Peripheral blood mononuclear cell (primary cell): ENCODE data around the genes AWAT2 and NHSL2.

GRCh38 chrX:65677673-65678403, 10.4 kb downstream of the MSN start:
- PRO-cap, 8 experiments: no peak in any of the 8 experiments

DNA sequence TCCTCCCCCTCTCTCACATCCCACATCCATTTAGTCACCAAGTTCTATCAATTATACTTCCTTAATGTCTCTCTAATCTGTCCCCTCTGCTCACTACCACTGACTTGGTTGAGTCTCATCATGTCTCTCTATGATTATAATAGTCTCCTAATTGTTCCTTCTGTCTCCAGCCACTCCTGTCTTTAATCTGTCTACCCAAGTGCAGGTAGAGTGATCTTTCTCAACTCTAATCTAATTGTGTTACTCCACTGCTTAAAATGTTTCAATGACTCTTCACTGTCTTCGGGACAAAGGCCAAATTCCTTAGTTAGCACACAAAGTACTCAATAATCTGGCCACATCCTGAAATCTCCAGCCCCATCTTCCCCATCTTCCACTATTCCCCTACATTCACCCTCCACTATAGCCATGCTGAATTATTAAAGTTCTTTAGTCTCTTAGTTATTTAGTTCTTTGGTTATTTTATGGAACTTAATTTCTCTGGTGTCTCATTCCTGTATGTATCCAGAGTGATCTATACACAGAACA, 353.4 kb downstream of the OPHN1 start:
- PRO-cap, 8 experiments: no peak in any of the 8 experiments

GRCh38 chrX:68298909-68299294, 134.4 kb downstream of the OPHN1 start:
- PRO-cap, 8 experiments: no peak in any of the 8 experiments

- PRO-cap, 8 experiments: peak in 3 of 8 experiments; most common minus-strand start chrX:68666568 (in 2)
Observed at GRCh38 chrX:68666283-68666754, 18.9 kb downstream of the STARD8 start.

- PRO-cap, 8 experiments: peak in 7 of 8 experiments; most common plus-strand start chrX:68693644 (in 7); most common minus-strand start chrX:68693461 (in 3)
Observed at GRCh38 chrX:68693294-68693826, 45.9 kb downstream of the STARD8 start.

- PRO-cap, 8 experiments: no peak in any of the 8 experiments
Observed at GRCh38 chrX:69285168-69286021, 120.1 kb upstream of the PJA1 start.

DNA sequence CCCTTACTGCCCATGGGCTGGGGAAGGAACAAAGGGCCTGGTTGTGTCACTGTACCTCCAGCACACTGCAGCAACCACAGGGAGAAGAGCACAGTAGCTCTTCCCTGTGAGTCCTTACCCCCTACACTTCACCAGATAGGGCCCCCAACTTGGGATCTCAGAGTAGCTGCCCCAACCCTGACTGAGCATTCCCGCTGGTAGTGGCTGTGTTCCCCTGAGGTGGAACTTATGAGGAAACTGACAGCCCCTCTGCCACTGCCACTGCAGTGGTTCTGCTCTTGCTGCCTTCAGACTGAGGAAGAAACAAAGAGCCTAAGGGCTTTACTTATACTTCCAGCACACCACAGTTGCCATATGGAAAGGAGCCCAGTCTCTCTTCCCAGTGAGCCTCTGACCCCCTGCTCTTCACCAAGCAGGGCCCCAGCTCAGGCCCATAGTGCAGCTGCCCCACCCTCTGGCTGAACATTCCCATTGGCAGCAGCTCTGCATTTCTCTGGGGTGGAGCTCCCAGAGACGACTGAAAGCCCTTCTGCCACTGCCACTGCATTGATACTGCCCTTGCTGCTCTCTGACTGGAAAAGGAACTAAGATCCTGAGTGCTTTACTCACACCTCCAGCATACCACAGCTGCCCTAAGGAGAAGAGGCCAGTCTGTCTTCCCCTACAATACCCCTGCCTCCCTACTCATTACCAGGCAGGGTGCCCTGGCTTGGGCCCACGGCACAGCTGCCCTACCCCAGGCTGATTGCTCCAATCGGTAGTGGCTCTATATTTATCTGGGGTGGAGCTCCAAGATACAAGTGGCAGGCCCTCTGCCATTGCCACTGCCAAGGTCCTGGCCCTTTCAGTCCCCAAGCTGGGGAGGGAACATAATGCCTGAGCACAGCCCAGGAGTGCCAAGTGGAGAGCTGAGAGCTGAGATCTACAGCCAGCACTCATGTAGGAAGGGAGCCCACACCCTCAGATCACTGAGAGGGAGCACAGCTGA, 36.2 kb downstream of the AWAT2 start:
- PRO-cap, 8 experiments: no peak in any of the 8 experiments

GRCh38 chrX:70049886-70050149, at the start of gene AWAT2:
Gene AWAT2, minus strand, starts transcription at chrX:70049938.
- PRO-cap, 8 experiments: no peak in any of the 8 experiments

DNA sequence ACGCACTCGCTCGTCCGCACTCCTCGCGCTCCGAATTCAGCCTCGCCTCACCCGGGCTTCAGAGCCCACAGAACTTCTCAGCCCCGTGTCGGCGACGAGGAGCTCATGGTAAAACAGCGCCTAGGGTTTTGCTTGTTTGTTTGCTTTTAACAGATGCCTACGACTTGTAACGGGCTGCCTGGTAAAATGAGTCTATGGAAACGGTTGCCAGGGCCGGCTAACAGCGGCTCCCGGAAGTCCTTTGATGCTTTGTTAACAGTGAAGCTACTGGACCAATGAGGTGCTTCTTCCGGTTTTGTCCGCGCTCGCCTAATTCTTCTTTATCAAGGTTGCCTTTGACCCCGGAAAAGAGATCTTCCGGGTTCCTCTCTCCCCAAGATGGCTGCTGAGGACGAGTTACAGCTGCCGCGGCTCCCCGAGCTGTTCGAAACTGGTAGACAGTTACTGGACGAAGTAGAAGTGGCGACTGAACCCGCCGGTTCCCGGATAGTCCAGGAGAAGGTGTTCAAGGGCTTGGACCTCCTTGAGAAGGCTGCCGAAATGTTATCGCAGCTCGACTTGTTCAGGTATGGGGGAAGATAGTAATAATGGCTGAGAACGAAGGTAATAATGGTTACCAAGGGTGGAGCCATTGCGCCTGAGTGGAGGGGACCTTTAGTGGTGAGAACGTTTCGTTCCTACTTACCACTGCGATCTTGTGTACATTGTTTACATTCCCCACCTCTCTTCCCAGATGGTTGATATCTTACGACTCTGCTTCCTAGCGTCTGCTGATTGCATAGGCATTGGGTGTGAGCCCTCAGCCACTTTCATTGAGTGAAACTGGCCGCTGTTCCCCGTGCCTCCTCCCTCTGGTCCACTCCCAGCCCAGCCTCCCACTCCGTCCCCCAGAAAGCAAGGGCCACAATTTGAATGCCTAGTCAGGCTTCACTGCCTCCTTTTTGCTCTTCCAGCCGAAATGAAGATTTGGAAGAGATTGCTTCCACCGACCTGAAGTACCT, 623 bp downstream of the IGBP1 start:
- PRO-cap, 8 experiments: peak in 8 of 8 experiments; most common plus-strand start position 376 of the sequence (in 6); most common minus-strand start position 243 of the sequence (in 4)

- PRO-cap, 8 experiments: no peak in any of the 8 experiments
Observed at GRCh38 chrX:70148642-70148957, 15.4 kb downstream of the IGBP1 start.

GRCh38 chrX:70171609-70171981, 5.7 kb upstream of the DGAT2L6 start:
- PRO-cap, 8 experiments: no peak in any of the 8 experiments

DNA sequence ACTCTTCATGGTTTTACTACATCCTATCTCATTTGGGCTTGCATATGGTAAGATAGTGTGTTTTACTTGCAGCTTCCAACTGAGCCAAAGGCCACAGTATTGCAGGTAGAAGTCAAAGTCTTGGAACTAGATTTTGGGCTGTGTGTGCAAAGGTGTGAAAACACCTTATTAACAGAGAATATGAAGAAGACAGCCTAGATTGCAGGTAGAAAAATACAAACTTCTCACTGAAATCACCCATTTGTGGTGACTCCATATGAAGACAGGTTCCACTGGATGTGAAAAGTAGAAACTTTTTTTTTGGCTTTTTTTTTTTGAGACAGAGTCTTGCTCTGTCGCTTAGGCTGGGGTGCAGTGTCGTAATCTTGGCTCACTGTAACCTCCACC, 46.0 kb downstream of the DLG3 start:
- PRO-cap, 8 experiments: peak in 6 of 8 experiments; most common plus-strand start position 131 of the sequence (in 6)

DNA sequence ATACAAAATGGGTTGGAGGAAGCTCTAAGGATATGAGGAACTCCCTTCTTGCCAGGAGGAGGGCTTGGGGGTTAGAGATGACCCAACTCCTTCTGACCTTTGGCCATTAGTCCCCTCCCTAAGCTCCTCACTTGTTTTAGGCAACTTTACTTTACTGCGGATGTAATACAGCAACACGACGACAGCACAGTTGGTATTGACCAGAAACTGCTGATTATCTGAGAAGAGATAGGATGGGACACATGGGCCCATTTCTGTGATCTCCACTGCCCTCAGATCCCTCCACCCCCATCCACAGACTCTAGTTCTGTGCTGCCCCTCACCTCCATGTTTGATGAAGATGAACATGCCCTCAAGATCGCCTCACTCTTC, 345 bp downstream of the CXorf65 start:
- PRO-cap, 8 experiments: peak in 1 of 8 experiments; most common minus-strand start position 276 of the sequence (in 1)

DNA sequence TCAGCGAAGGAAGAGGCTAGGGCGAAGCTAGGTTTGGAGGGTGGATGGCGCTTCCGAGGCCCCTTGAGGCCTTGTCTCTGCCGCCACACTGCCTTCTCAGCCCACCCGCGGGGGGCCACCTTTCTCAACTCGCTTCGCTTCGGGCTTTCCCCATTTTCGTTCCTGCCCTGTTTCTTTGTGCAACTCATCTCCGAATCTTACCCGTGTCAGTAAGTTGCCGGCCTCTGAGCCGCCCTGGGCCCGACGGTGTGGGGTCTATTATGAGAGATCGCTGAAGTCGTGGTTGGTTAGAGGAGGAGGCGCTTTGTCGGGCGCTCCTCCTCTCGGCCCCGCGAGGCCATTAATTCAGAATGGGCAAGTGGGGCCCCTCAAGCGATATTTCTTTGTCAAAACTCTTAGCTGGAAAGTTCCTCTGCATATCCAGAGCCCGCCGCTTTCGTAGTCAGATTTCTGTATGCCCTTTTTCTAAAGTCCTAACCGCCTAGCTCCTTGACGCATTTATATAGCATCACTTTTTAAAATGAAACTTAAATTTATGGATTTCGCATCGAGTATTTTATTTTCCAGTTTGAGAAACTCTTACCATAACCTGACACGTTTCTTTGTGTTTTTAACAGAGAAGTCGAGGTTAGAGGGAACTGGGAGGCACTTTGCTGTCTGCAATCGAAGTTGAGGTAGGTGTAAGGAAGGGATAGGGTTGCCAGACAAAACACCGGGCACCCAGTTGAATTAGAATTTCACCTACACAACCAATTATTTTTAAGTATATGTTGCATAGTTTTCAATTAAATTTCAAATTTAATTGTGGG, 549 bp downstream of the NONO start:
- PRO-cap, 8 experiments: peak in 8 of 8 experiments; most common plus-strand start position 153 of the sequence (in 4); most common minus-strand start position 98 of the sequence (in 6)

GRCh38 chrX:71389405-71389683, 23.2 kb downstream of the TAF1 start:
- PRO-cap, 8 experiments: no peak in any of the 8 experiments

- PRO-cap, 8 experiments: no peak in any of the 8 experiments
Observed at GRCh38 chrX:71397073-71397713, 31.0 kb downstream of the TAF1 start.

DNA sequence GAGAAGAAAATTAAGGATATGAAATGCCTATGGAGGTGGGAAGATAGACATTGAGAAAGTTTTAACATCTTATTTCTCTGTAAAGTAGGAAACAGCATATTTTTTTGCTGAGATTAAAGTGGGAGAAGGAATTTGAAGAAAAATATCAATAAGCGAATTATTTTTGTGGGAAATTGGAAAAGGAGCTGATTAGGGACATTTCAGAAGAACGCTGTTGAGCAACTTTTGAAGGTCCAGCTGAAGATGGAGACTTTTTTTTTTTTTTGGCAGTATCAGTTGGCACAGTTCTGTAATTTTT, 66.0 kb downstream of the TAF1 start:
- PRO-cap, 8 experiments: no peak in any of the 8 experiments

GRCh38 chrX:71636795-71637323, 18.5 kb upstream of the CXCR3 start:
- PRO-cap, 8 experiments: no peak in any of the 8 experiments

DNA sequence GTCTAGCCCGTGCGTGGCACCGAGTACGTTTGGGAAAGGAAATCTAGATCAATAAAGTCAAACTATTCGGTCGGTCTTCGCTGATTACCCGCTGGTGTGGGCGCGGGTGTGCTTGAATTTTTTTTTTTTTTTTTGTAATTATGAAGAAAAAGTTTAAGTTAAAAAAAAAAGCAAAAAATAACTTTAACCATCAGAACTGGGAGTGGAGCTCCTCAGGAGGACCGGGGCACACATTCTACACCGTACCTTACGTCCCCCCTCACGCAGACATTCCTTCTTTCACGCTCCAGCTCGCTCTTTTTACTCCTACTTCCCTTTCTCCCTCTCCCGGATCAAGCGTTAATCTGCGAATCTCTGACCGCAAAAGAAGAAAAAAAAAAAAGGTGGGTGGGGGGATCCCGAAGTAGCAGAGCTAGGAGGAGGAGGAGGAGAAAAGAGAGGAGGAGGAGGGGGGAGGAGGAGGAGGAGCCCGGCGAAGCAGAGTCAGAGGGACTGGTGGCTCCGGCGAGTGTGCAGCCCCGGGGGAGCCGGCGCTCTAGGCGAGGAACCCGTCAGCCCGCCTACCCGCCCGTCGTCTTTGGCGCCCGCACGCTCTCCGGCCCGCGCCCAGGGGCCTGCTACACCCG, at the start of gene NHSL2:
Gene NHSL2, plus strand, starts transcription at position 486 of the 626 bp plus-strand sequence.
- PRO-cap, 8 experiments: no peak in any of the 8 experiments

DNA sequence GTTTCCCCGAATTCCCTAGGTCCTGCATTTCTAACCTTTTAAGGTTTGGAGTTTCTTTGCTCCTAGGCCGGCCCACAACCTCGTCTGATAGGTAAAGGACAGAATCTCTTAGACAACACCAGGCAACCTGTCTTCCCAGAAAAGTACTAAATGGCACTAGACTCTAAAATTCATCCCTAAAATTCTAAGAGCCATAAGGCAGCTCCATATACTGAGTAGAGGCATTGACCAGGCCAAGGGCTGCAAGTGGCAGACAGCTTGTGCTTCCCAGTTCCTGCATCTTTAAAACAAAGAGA, 135.4 kb downstream of the NHSL2 start:
- PRO-cap, 8 experiments: no peak in any of the 8 experiments